Fibroblast of villous mesenchyme (primary cell): ENCODE results near the genes RMI1 and GOLM1.

GRCh38 chr9:83816968-83817679, 445 bp downstream of the GKAP1 start:
- CAGE, long polyA plus RNA: no peak

- CAGE, long polyA plus RNA: no peak
These were observed 37.4 kb downstream of the KIF27 start for GRCh38 chr9:83883688-83884289.

GRCh38 chr9:83965575-83965963, 9.0 kb upstream of the C9orf64 start:
- CAGE, long polyA plus RNA: no peak

- CAGE, long polyA plus RNA: no peak
These were observed 545 bp downstream of the HNRNPK start for GRCh38 chr9:83979294-83980046.

DNA sequence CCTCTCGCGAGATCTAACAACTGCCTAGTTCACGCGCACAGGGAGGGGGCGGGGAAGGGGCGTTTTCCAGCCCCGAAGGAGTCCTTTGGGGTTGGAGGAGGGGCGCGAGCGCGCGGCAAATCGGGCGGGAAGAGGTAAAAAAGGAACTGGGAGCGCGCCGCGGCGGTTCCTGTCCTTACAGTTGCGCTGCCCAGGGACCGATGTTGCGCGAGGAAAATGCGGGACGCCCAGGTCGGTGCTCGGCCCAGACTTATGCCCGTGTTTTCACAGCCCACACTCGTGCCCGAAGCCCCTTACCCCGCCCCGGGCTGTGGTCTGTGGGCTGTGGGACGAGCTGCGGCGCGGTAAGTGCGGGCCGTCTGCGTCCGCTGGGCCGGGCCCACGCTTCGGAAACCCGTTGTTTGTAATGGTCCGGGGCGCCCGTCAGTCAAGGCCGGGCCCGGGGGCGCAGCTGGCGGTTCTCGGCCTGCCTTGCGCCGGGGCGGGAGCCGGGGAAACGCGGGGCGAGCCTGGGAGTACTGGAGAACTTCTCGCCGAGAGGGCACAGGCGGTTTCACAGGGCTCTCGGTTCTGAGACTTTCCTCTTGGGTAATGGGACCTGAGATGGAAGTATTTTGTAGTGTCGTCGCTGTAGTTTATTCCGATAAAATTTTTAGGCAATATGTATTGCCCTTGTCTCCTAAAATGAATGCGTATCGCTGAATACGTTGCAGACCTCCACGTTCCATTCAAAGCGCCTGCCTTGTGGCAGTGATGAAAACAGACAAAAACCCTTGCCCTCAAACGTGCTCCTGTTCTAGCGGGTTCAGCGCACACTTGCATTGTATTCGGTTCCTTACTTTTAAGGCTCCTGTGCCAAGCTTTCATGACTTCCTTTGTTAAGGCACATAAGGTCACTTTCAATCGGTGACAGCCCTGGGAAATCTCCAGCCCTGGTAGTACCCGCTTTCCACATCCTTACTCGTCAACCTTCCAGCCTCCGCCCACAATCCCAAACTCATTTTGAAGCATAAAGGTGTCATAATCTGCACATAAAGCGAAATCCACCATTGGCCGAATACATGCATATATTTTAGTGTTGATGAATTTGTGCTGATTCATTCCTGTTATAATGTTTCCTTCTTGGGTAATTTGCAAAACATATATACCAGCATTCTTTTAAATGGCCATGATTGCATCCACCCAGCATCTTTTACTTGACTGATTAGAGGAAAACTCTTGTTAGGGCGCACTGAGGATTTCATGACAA, at the start of gene RMI1:
RMI1 (plus strand) TSS at position 145 of the 1,249 bp plus-strand sequence.
- CAGE, long polyA plus RNA: no peak

GRCh38 chr9:84101896-84102655, 121.5 kb downstream of the RMI1 start:
- CAGE, long polyA plus RNA: no peak

DNA sequence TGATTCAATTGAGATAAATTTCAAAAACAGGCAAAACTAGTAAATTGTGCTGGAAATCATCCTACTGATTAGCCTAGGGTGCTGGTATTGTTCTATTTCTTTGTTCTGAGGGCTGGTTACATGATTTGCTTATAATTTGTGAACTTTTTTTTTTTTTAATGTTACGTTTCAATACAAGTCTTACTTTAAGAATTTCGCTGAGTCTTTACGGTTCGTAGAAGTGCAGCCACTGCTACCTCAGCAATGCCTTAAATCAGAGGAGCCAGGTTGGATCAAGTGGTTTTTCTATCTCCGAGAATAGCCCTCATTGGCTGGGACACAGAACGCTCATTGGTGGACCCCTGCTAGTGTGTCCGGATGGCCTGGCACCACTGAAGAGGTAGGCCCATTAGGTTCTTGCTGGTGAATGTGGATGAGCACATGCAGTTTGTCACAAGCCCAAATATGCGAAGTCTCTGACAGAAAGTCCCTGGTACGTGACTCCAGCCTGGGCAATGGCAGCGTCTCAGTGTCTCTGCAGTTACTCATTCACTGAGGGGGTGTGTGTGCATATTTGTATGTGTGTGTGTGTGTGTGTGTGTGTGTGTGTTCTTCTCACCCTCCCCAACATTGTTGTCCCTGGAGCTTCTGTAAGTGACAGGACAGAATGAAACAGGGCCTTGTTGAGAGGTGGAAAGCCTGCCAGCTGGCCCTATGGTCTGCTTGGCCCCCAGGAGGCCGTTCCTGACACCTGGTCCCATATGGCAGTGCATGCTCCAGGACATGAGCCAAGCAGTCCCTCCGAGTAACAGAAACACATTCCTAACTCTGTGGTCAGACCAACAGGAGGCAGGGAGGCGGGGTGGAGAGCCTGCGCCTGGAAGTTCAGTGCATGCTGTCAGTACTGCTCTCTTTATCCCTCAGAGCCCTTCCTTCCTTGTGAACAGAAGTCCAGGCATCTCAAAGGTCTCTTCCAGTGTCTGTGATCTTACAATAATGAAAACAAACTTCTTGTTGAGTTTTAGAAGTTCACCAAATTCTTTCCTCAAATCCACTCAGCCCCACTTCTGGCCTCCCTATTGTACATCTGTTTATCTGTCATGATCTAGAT, 170.0 kb downstream of the SLC28A3 start:
- CAGE, long polyA plus RNA: no peak

DNA sequence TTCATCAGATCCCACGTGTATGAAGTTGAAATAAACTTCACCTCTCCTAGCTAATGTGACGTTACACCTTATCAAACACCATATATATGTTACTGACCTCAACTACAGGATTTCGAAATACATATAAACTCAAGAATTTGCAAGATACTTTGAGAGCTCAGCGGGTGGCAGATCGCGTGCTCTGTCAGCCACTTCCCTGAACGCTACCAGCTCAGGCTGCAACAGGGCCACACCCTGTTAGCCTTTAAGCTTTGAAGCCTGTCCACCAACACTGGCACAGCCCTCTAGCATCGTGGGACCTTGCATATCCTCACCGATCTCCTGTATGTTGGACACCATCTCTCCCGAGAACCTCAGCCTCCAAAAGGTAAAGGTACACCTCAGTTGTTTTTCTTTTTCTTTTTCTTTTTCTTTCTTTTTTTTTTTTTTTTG, 1.8 kb upstream of the AGTPBP1 start:
- CAGE, long polyA plus RNA: no peak

DNA sequence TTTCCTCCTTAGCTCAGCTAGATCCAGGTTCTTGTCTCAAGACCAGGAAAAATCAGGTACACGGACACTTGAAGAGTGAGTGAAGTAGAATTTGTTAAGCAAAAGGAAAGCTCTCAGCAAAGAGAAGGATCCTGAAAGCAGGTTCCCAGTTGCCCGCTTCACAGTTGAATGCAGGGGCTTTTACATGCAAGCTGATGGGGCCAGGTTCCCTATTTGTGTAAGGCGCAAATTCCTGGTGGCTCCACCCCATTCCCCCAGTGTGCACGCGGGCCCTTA, 2.6 kb upstream of the AGTPBP1 start:
- CAGE, long polyA plus RNA: no peak

DNA sequence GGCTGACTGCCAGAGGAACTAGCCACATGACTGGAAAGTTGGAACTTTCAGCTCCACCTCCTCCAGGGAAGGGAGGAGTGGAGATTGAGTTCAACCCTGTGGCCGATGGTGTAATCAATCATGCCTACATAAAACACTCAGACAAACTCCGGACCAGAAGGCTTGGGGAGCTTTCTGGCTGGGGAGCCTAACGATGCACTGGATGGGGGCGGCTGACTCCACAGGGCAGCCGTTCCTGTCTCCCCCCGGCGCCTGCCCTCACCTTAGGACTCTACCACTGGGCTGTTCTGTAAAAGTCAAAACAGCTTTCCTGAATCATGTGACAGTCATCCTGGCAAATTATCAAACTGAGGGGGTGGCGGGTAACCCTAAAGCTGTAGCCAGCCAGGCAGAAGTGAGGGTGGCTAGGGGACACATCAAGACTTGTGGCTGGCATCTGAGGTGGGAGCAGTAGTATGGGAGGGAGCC, 58.0 kb downstream of the GOLM1 start:
- CAGE, long polyA plus RNA: no peak

DNA sequence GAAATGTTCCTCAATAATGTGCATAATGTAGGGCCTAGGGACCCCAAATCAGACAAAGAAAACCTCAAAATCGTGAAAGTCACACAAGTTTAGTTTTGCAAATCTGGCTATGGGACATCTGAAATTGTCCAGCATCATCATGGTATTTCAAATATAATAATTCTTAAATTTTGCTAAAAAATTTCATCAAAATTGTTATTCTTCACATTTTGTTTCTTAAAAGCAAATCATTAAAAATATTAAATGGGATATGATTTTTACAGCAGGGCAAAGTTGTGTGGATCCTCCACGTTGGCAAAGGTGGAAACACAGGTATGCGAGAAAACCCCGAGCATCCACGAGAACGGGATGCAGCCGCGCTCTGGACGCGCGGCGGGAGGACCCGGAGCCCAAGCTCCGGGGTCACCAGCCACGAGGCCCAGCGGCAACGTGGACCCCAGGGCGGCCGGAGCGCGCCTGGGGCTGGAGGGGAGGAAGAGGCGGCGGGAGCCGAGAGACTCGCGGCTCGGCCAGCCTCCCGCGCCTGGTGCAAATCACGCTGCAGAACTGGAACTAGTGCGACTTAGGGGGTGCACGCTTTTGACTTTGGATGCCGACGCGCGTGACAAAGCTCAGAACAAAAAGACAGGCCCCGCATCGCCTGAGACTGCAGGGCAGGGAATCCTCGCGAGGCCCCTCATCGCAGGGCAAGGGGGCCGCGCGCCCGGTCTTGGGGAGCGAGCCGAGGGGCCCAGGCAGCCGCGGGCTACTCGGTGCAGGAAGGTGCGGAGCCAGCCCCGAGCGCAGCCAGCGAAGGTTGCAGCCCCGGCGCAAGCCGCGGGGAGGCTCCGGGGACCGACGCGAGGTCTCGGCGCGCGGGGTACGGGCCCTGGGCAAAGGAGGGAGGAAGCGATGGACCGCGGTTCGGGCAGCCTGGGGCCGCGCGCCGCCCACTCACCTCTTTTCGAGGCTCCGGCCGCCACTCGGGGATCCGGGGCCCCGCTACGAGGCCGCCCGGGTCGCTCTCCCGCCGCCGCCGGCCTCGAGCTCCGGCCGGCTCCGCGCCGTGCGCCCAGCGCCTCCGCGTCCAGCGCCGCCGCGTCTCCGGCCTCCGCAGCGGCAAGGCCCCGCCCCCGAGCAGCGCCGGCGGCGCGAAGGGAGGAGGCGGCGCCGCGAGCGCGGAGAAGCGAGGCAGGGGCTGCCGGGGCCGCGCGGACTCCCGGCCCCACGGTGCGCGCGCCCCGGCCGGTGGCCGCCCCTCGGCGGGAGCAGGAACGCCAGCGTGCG, at the start of gene GOLM1:
GOLM1 (minus strand) TSS at position 1,085 of the 1,266 bp plus-strand sequence.
- CAGE, long polyA plus RNA: no peak

- CAGE, long polyA plus RNA: no peak
These were observed 18.9 kb upstream of the ISCA1 start for GRCh38 chr9:86300988-86301809.

GRCh38 chr9:86349213-86349744, 4.9 kb downstream of the TUT7 start:
- CAGE, long polyA plus RNA: no peak

DNA sequence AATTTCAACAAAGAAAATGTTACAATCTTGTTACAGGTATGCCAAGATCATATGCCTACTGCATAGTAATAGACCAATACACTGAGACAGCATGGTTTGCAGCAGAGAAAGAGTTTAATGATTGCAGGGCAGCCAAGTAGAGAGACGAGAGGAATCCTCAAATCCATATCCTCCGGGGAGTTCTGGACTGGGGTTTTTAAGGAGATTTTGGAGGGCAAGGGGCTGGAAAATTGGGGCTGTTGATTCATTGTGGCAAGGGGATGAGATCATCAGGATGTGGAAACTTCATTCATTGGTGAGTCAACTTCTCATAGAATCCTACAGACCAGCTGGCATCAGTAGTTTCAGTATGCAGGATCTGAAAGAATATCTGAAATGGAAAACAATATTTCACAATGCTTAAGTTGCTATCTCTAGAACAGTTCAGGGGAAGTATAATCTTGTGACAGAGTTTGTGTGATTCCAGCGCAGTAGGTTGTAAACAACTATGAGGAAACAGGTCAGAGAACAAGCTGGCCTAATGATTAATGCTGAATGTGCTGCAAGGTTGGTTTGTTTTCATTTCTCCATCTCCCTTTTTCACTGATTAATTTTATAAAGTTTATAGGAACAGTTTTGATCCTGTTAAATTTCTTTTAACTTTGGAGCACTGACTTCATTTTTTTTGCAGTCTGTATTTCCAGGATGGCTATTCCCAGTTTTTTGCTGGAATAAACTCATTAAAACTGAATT, 14.9 kb upstream of the TUT7 start:
- CAGE, long polyA plus RNA: no peak

GRCh38 chr9:86507484-86507706, 153.2 kb upstream of the TUT7 start:
- CAGE, long polyA plus RNA: no peak

- CAGE, long polyA plus RNA: no peak
These were observed 226.1 kb downstream of the GAS1 start for GRCh38 chr9:86721116-86721695.

GRCh38 chr9:86750888-86751221, 196.5 kb downstream of the GAS1 start:
- CAGE, long polyA plus RNA: no peak

DNA sequence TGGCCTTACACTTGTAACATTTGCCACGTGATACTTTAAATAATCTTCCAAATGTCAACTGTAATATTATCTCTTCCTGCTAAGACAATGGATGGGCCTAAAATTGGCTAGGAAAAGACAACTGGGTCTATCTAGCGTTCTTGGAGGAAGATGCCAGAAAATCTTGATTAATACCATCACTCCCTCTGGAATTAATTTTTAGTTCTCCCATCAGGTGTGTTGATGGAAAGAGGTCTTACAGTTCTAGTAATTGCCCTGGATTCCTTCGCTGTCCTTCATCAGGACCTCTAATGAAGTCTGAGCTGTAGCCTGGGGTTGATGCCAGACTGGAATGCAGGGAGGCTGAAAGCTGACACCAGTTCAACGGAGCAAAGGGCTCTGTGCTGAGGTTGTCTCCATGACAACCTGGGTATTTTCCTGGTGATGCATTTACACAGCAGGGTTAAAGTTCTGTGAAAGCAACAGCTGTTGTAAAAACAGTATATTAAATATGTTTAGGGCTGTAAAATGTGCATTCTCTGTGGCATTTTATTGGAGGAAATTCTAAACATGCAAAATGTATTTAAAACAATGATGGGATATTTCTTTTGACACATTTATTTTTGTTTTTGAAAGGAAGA, 92.2 kb downstream of the GAS1 start:
- CAGE, long polyA plus RNA: no peak

GRCh38 chr9:86983401-86984248, 36.3 kb upstream of the GAS1 start:
- CAGE, long polyA plus RNA: no peak

GRCh38 chr9:87336759-87337715, 160.6 kb upstream of the DAPK1 start:
- CAGE, long polyA plus RNA: no peak